Measurements from ENCODE around the genes H3Y2 and CDH12.

GRCh38 chr5:15835874-15836770 is 336.1 kb downstream of the FBXL7 start:
- RRBS, result no CpG with 5 or more reads among the region's 6 CpGs

GRCh38 chr5:15936477-15937362 is 242.9 kb downstream of the MARCHF11 start:
- RRBS, result 82% methylated on average over 4 of the region's 64 CpGs

DNA sequence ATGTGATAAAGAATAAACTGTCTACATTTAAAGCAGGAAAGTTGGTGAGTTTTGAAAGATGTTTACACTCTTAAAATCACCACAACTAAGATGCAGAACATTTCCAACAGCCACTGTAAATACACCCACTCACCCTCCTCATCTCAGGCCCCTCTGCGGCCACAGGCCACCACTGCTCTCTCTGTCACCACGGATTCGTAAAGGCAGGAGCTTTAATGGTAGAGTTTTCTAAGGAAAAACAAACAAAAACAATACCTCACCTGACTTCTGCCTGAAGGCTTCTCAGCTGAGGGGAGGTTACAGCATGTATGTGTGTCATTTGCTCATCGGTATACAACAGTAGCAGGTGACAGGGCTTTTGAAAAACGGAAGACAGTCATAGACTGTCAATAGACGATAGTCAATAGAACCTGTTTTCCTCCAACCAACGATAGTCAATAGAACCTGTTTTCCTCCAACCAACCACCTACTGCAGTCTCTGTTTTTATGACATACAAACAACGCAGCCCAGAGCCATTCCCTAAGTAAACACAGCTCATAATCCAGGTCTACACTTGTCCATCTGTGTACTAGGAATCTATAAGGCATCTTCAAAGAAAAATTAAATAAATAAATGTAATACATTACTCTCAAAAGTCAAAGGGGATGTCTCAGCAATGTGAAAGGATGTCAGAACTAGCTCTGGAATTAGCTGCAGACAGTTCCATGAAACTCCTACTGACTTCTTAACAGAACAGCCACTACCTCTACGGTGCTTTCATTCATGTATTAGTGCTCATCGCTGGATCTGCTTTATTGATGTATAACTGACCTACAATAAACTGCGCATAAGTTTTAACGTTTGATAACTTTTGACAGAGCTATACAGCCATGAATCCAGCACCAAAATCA is 74.5 kb downstream of the RETREG1 start:
- RRBS, result no CpG with 5 or more reads among the region's 12 CpGs

DNA sequence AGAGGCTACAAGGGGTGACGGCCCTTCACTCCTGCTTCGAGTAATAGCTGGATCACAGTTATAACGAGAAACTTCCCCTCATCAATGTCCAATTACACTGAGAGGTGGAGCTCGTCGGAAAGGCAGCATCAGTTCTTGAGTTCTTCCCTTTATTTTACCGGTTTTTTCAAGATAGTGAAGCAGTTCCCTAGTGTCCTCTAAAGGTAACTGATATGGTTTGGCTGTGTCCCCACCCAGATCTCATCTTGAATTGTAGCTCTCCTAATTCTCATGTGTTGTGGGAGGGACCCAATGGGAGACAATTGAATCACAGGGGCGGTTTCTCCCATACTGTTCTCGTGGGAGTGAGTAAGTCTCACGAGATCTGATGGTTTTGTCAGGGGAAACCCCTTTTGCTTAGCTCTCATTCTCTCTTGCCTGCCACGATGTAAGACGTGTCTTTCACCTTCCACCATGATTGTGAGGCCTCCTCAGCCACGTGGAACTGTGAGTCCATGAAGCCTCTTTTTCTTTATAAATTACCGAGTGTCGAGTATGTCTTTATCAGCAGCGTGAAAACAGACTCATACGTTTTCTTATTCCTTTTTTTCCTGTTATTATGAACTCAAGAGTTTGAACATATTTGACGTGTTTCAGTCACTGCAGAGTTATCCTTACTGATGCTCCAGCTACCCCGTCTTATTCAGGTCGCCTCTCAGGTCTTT is 39.2 kb downstream of the RETREG1 start:
- RRBS, result no CpG with 5 or more reads among the region's 19 CpGs

- RRBS, result no CpG with 5 or more reads among the region's 3 CpGs
These were observed 54.6 kb downstream of the MYO10 start for GRCh38 chr5:16881423-16881968.

DNA sequence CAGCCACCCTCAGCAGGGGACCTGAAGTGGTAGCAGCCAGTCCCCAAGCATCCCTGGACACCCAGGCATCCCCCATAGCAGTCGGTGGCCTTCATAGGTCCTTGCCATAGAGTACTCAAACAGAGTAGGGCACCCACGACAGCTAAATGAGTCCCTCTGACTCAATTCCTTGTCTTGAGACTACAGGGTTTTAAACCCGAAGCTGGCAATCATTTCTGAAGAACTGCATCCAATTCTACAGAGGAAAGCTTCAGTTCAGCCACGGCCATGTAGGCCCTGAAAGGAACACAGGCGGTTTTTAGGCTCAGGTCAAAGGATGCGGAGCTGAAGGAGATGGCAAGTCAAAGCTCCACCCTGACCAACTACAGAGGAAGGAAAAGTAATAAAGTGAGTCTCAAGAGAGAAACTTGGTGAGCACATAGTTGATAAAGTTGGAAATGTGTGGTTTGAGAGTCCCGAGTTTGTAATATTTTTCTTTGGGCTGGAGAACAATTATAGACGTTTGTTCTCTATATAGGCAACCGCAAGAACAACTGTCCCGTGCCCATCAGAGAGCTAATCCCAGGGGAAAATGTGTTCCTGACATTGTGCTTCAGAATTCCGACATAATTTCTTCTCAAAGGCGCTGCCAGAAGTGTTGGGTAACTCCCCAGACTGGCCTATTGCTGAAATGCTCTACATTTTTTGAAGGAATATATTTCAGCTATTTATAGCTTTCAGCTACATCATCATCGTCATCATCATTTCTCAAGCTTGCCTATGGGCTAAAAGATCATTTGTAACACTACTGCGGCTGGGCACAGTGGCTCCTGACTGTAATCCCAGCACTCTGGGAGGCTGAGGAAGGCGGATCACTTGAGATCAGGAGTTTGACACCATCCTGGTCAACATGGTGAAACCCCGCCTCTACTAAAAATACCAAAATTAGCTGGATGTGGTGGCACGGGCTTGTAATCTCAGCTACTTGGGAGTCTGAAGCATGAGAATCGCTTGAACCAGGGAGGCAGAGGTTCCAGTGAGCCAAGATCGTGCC is 49.9 kb downstream of the MYO10 start:
- RRBS, result no CpG with 5 or more reads among the region's 19 CpGs

GRCh38 chr5:17305839-17306673 is 88.6 kb downstream of the BASP1 start:
- RRBS, result no CpG with 5 or more reads among the region's 14 CpGs

DNA sequence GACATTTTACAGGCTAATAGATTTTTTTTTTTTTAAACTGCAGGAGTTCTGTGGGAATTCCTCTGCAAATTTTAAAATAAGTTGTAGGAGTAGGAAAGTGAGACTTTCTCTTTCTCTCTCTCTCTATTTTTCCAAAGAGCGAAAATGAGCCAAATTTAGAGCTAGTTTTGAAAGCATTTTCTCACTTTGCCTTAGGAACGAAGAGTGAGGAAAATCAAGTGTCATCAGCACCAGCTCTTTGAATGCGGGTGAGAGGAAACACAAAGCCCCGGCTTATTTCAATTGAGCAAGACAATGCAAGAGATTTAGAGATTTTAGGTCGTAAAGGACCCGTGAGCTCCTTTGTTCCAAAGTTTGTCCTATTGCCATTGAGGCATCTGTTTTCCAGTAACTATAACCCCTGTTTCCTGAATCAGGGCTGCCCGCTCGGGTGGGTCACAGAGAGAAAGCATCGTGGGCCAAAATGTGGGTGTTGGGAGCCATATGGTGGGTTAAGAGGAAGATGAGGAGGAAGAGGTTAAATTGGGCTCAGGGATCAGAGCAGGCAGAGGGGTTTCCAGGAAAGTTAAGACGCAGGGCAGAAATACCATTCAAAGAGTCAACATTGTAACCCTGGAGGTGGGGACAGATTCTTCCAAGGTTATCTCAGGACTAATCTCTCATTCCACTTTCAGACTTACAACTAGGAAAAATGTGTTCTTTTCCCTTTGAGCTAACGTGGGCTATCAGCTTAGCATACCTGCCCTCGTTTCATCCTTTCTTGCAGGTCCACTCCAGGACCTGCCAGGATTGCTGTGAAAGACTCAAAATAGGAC is 89.6 kb downstream of the H3Y2 start:
- RRBS, result no CpG with 5 or more reads among the region's 12 CpGs

DNA sequence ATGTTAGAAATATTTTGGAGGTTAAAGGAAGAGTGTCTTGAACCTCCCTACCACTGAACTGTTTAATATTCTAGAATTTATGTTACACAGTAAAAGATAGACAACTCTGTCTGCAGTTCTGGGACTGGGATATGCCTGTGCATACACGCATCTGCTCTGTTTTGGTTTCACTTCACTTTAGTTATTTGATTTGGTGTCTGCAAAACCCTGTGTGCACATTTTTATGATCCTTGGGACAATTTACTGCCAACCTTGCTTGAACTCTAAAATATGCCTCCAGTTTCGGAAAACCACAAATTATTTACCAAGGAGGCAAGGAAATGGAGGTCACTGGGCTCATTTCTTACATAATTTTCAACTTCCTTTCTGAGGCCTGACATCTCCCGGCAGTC is 55.2 kb downstream of the H3Y2 start:
- RRBS, result no CpG with 5 or more reads among the region's 3 CpGs

DNA sequence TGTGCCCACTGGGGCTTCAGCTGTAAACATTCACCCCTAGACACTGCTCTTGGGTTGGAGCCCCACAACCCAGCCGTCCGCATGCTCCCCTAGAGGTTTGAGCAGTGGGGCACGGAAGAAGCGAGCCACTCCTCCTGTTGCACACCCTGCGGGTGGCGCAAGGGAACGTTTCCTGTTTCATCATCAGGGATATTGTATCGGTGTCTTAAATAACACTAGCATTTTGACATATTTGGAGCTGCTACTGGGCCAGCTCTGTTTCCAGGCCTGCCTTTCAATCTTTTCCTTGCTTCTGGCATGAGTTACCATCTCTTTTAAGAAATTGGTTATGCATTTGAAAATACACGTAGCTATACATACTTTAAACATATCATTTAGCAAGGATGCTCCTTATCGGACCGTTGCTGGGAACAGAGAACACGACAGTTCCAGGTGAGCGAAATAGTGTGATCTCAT is 48.0 kb downstream of the H3Y2 start:
- RRBS, result no CpG with 5 or more reads among the region's 13 CpGs

DNA sequence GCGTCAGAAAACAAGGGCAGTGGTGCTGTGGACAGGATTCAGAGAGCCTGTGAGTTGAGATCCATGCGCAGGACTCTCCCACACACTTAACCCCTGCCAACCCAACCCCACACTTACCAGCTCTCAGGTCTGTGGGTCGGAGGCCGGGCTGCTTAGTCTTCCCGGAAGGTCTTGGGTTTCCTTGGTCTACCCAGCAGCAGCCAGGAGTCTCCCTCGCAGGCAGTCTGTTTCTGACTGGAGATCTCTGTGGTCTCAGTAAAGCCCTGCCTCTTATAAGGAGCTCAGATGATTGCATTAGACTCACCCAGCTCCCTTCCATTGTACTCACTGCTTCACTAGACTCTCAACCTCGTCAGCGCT is at the start of gene H3Y2:
Gene H3Y2 (minus strand): TSS at position 246 of the 360 bp plus-strand sequence.
- RRBS, result no CpG with 5 or more reads among the region's 8 CpGs

- RRBS, result no CpG with 5 or more reads among the region's 6 CpGs
These were observed 1089.2 kb upstream of the H3Y1 start for GRCh38 chr5:18744886-18745297.

GRCh38 chr5:22852692-22853144 is 426 bp downstream of the CDH12 start:
- RRBS, result no CpG with 5 or more reads among the region's 15 CpGs

- RRBS, result no CpG with 5 or more reads among the region's 16 CpGs
These were observed at the start of gene CDH12 for GRCh38 chr5:22853145-22853675. TSS of gene CDH12 (minus strand) at chr5:22853344.

DNA sequence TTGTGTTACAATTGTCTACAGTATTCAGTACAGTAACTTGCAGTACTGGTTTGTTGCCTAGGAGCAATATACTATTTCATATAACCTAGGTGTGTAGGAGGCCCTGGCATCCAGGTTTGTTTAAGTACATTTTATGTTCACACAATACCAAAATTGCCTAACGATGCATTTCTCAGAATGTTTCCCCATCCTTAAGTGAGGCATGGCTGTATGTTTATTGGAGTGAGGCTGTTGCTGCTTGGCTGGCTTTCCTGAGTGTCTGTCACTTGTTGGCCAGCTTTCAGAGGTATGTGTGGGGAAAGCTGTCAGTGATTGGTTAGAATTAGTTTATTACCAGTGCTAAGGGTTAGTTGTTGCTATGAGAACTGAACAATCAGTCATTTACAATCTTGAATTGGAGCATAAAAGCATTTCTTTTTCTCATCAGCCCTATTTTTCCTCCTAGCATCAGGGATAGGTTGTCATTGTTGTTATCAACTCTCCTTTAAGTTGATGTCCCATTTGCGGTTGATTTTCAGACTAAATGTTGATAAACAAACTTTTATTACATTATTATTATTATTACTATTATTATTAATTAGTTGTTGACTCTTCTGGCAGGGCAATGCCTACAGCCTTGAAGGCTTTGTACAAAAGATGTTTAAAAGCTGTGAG is 154.2 kb upstream of the CDH12 start:
- RRBS, result no CpG with 5 or more reads among the region's 2 CpGs

DNA sequence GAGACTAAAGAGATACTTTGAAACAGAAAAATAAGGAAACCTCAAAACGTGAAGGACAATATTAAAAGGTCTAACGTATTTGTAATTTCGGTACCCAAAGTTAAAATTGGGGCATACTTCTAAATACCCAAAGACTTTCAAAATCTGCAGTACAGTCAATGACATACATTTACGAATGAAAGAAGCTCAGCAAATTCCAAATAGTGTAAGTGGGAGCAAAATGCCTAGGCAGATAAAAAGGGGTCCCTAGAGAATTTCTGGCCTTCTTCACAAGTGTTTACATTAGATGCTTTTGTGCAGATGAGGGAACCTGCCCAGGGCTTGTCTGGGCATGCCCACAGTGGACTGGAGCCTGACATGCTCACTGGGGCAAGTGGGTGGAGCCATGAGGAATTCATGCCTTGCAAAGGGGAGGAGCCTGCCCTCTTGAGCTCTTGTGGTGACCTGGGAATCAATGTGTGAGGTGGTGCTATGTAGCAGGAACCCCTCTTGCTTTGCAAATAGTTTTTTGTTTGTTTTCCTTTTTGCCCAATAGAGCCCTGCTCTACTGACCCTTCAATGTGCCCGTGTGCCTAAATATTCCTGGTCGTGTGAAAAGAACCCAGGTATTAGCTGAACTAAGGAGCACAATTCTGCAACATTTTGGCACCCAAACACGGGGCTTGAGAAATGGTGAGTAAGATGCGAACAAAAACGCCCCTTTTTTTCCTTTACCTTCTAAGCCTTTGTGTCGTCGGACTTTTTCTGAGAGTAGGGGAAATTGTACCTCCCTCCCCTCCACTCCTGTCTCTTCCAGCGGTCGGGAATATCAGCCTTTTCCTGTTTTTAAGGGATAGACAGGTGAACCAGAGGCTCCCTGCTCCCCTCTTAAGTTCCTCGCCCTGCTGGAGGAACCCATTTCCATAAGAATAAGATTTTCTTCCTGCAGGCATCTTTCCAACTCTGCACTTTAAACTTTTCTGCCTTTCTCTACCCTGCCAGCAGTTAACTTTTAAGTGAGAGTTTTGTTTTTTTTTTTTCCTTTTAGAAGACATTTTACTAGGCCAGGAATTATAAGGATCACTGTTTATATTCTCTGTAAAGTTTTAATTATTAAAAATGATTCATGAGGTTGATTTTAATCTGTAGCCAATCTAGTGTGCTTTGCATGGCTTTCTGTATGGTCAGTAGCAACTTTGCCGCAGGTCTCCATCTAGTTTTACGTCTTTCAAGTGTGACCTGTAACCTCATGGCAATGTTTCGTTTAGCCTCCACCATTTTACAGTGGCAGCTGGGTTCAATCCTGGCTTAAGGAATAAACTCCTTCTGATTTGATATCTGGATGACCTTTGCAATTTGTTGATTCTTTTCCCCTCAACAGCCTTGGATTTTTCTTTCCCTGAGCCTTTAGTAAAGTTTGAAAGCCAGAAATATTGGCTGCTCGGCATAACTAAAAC is 434.0 kb upstream of the CDH9 start:
- RRBS, result no CpG with 5 or more reads among the region's 18 CpGs

GRCh38 chr5:27743234-27743759 is 704.9 kb upstream of the CDH9 start:
- RRBS, result 19% methylated on average over 3 of the region's 33 CpGs

DNA sequence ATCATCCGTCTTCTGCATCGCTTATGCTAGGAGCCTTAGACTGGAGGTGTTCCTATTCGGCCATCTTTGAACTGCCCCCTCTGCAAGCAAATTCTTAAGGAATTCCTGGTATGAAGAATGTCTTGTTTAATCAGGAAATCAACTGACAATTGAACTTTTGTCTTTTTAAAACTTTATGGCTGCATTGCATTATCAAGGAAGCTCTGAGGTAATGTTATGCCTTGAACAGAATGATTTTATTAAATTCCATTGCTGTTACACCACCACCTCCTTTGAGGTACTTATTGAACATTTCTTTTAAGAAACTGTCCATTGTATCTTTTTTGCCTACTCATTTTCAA is 1915.7 kb upstream of the CDH9 start:
- RRBS, result no CpG with 5 or more reads among the region's 3 CpGs

GRCh38 chr5:31213571-31214437 is 20.3 kb downstream of the CDH6 start:
- RRBS, result no CpG with 5 or more reads among the region's 10 CpGs

GRCh38 chr5:31960742-31961210 is 213.3 kb downstream of the GOLPH3 start:
- RRBS, result no CpG with 5 or more reads among the region's 2 CpGs

Measured in GM12892 (cell line).